ENCODE results near the genes CYP2E1 and SYCE1.

DNA sequence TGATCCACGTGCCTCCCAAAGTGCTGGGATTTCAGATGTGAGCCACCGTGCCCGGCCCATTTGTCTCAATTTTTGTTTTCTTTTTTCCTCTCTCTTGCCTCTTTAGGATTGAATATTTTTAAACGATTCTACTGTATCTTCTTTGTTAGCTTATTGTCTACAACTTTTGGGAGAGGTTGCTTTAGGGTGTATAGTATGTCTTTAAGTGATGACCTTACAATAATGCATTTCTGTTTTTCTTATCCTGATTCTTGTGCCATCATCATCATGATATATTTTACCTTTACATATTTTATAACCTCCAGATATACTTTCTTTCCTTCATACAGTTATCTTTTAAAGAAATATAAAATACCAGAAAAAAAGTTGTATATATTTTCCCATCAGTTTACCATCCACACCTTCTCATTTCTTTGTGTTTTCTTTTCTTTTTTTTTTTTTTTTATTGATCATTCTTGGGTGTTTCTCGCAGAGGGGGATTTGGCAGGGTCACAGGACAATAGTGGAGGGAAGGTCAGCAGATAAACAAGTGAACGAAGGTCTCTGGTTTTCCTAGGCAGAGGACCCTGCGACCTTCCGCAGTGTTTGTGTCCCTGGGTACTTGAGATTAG is 10.8 kb downstream of the SPRN start:
- RRBS, result no CpG with 5 or more reads among the region's 8 CpGs

- RRBS, result no CpG with 5 or more reads among the region's 9 CpGs
These were observed 3.6 kb upstream of the CYP2E1 start for GRCh38 chr10:133523505-133524089.

- RRBS, result no CpG with 5 or more reads among the region's 11 CpGs
These were observed at the start of gene CYP2E1 for GRCh38 chr10:133527159-133527562. Gene CYP2E1 (plus strand): TSS chr10:133527363.

DNA sequence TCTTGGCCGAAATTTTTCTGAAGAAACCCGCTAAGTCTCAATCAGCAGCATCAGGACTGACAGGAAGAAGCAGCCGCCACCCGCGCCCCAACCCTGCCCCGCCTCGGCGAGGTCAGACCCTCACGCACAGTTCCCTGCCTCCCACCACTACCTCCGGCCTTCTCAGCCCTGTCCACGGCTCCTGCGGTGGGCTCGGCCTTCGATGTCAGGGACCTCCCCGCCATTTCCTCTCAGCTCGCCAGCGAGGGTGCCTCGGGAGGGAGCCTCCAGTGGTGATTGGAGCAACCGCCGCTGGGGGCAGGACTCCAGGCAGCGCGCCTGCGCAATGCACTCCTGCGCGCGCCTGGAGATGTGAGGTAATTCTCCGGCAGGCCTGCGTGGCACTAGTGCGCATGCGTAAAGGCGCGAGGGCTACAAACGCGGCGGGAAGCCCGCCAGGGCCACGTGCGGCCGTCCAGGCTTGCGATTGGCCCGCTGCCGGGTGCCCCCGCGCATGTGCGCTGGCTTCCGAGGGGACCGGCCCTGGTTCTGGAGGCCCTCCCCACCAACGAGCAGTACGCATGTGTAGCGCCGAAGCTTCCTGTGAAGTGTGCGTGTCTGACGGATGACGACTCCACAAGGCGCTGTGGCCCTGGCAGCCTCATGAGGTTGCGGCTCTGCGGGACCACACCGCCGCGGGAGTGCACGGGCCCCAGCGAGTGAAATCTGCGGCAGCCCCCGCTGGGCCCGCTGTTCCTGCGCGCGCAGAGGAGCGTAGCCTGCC is at the start of gene SYCE1:
TSS of gene SYCE1 (minus strand) at position 278 of the 763 bp plus-strand sequence.
- RRBS, result 87% methylated on average over 10 of the region's 69 CpGs